Bile duct (tissue), 1 donor: ENCODE measurements around a stretch of chr5.

DNA sequence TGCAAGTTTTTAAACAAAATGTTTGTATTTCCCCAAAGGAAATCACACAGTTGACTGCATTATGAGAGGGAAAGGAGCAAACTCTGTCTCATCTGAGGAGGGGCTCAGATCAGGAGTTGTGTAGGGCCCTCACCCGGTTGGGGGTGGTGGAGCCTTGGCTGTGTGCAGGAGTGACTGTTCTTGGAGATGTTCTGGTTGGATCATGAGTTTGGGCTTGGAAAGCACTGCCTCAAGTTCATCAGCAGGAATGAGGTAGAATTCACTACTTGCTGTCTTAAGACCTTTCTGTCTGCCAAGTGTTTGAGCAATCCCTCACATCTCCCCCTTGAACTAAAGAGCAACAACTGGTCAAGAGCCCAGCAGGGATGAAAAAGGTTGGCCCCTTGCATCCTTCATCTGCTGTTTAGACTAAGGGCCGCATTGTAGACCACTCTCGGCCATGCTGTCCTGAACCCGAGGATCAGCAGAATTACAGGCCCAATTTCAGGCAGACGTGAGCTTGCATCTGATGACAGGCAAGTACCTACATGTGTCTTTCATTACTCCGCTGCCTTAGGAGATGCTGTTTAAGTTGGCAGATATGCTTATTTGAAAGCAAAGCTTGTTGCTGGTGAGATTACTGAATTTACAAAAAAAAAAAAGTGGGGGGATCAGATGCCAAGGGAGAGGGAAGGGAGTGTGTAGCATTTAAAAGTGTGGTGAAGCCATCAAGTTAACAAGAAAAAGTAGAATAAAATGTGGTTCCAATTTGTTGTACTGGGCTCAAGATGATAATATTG lies 36.4 kb downstream of the PIK3R1 start:
- PRO-cap = no peak

DNA sequence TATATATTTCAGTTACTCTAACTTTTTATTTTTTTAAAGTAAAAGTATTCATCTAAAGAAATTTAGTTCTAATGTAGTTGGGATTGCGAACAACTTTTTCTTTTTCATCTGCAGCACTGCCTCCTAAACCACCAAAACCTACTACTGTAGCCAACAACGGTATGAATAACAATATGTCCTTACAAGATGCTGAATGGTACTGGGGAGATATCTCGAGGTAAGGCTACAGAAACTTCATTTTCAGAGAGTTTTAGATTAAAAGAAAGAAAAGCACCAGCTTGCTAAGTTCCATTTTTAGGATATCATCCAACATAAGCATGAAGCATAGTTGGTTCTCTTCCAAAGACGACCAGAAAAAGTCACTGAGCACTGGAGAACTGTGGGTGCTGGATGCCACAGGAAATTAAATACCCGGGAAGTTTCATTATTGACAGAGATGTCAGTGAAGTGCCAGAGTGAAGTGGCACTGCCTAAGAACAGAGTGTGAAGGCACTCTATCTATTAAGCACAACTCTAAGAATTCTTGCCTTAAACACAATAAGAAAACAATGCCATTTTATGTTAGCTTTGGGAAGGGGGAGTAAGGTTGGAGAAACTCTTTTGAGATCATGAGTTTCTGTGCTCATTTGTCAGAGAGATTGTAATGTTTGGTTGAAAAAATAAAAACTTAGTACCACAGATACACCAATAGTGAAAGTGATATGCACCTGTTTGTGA lies 76.7 kb downstream of the PIK3R1 start:
- PRO-cap = no peak

GRCh38 chr5:68299813-68300523 lies 84.4 kb downstream of the PIK3R1 start:
- PRO-cap = no peak

- PRO-cap = no peak
These were observed 378.0 kb downstream of the PIK3R1 start for GRCh38 chr5:68593411-68594009.

DNA sequence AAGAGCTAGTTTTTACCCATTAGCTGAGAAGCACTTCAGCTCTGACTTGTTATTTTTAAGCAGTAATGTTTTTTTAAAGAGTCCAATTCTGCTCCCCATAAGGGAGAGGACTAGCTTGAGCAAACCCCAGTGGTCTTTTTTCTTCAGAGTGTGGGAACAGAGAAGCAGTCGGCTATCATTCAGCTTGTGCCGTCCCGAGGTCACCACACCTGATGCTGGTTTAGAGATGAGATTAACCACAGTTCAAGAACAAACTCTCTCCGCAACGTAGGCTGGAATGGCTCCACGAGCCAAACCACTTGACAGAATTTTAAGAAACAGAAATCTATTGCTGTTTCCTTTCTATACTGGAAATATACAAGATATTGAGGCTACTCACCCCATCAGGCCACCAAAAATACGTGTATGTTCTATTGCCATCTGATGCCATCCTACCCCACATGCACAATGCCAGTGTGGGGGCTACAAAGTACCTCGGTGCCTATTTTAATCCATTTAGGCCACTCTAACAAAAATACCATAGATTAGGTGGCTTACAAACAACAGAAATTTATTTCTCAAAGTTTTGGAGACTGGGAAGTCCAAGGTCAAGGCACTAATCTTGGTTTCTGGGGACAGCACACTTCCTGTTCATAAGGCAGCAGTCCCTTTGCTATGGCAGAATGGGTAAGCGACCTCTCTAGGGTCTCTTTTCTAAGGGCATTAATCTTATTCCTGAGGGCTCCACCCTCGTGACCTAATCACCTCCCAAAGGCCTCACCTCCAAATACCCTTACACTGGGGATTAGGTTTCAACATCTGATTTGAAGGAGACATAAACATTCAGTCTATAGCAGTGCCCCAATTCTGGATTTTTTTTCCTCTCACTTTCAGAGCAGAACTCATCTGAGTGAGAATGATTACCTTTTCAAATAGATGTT lies 349.0 kb upstream of the SLC30A5 start:
- PRO-cap = no peak

DNA sequence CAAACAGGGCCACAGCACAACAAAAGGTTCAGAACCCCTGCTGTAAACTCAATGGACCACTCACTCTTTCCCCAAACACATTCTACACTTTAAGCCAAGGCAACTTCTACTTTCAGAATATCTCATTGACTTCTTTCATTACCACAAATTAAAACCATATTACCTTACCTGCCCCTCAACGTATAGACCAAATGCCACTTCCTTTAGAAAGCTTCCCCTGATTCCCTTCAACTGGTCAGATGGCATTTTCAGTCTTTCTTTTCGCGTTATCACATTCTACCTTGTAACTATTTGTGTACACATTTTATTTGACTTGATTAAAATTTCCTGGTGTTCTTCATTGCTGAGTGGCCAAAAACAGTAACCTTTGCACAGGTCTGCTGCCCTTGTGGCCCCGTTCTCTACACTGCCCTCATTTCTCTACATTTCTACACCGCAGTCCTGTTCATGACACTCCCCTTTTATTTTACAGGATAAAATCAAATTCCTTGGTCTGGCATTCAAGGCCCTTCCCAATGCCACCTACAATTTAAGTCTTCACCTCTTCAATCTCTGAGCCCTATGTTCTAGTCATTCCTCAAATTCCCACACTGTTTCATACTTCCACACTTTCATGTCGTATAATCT lies 334.3 kb upstream of the SLC30A5 start:
- PRO-cap = no peak

GRCh38 chr5:69042436-69042859 lies 51.4 kb upstream of the SLC30A5 start:
- PRO-cap = no peak

DNA sequence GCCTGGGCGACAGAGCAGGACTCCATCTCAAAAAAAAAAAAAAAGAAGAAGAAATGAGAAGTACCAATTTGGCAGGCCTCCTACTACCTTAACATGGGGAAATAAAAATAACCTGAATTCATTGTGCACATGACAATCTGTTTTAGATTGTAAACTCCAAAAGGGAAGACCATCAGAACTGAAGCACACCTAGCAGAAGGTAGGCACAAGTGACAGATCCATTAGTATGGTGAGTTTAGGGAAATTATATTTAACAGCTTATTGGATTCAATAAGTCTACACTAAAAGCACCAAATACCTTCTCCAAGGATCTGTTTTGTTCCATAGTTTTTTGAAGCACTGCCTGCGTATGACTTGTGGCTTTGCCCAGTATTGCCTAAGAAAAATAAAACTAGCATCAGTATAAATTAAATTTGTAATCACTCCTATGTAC lies 24.9 kb downstream of the CCDC125 start:
- PRO-cap = no peak

DNA sequence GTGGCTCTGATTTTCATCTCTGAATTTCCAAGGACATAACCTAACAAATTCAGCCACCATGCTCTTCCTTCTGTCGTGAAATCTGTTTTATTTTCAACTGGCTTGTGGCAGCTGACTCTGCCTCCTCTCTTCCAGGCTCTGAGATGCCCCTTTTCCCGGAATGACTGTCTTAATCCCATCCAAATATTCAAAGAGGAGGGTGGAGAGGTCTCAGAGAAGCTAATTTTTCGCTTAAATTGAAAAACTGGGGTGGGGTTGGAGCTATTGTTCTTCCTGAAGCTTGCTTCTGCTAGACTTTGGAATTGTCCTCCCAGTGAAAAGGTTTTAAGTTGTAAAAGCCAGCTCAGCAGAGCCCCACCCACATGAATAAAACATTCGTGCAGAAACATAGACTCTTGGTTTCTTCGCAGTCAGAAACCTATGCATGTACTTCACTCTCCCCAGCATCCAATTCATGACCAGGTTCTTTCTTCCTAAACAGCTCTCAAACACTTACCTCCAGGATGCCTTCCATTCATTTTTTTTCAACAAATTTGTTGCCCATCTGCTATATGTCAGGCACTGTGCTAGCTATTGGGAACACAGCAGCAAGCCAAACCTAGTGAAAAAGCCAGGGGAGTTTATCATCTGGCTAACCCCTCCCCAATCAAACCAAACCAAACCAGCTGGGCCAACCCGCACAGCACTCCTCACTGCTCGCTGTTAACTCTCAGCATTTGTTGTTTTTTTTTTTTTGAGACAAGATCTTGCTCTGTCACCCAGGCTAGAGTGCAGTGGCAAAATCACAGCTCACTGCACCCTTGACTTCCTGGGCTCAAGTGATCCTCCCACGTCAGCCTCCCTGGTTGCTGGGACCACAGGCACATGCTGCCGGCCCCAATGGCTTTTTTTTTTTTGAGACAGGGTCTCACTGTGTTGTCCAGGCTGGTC lies 38.0 kb upstream of the OCLN start:
- PRO-cap = unidirectional peak, minus-strand start at position 711 of the sequence

- PRO-cap = no peak
These were observed 32.7 kb upstream of the GTF2H2C start for GRCh38 chr5:69527153-69527852.

DNA sequence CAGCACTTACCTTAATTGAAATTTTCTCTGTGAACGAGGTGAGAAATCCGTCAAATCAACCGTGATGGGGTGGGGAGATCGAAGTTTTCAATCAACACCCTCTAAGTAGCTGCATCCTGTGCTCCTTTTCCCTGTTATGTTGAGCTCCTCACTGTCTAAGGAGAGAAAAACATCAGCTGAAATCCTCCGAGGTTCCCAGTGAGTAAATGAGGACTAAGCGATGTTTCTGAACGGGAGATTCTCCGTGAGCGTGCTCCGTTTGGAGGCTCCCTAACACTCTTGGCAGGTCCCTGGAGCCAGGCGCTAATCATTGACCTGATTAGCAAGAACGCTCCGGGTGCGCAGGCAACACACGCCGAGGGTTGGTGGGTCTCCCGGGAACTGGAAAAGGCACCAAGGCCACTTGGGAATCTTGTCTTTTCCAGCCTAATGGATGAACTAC lies 9.8 kb upstream of the BDP1 start:
- PRO-cap = no peak

DNA sequence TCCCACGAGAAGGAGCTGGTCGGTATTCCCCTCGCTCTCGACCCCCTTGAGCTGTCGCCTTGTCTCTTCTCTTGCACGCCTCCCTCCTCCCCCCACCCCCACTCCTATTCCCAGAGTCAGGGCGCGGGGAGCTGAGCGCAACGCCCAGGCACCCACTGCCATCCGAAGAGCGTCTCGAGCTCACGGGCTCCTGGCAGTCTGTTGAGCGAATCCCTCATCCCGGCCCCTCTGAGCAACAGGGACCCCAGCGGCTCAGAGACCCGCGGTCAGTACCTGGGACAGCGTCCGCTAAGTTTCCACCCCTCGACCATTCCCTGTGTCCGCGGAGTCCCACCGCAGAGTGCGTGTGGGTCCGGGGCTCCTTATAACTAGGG lies 347 bp downstream of the CARTPT start:
- PRO-cap = no peak

DNA sequence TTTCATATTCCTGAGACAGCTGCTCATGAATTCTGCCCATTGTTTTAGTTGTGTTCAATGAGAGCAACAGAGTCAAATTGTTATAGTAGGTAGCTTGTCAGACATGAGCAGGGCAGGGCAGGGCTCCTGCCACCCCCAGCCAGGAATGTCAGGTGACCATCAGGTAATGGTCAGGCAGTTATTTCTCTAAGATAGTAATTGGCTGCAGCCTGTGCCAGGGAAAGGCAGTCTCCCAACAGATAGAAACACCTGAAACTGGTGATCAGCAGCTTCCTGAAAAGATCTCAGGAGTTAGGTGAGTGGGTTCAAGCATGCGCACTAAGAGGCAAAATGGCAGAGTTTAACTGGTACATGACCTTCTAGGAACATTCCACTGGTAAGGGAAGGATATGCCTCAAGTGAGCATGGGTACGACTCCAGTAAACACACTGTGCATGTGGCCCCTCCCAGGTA lies 25.0 kb downstream of the CARTPT start:
- PRO-cap = no peak

DNA sequence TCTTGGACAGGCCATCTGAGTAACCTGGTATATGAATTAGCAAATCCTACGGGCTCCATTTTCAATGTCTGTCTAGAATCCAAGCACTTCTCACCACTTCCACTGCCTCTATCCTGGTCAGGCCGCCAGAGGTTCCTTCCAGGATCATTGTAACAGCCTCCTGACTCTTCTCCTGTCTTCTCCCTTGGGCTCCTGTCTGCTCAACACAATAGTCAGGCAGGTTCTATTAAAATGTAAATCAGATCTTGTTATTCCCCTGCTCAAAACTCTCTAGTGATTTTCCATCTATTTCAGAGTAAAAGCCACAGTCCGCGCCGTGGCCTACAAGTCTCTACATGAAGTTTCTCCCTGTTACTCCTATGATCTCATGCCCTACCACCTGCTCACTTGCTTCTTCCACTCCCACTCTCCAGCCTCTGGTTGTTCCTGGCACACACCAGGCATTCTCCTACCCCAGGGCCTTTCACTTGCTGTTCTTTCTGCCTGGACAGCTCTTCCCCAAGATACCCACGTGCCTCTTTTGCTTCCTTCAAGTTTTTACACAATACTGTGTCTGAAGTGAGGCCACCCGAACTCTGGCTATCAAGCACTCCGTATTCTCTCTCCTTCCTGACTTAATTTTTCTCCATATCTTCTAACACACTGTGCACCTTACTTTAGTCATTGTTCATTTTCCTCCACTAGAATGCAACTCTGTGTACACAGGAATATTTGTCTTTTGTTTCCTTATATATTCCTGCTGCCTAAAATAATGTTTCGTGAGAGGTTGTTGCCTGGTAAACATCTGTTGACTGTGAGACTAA lies 21.6 kb downstream of the ZNF366 start:
- PRO-cap = no peak

DNA sequence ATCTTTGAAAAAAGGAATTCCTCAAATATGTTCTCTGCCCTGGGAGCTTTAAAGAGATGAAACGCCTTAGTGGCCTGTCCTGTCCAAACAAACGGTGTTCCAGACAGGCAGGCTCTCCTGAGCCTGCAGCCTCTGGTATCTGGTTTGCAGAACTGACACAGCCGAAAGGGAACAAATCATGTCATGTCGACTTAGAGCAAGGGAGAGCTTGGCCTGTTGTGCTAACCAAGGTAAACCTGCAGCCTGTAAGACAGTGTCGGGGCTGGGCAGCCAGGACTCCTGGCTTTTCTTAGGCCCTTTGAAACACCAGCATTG lies 336 bp upstream of the ZNF366 start:
- PRO-cap = no peak

- PRO-cap = no peak
These were observed 38.2 kb upstream of the FCHO2 start for GRCh38 chr5:72917258-72918428.

DNA sequence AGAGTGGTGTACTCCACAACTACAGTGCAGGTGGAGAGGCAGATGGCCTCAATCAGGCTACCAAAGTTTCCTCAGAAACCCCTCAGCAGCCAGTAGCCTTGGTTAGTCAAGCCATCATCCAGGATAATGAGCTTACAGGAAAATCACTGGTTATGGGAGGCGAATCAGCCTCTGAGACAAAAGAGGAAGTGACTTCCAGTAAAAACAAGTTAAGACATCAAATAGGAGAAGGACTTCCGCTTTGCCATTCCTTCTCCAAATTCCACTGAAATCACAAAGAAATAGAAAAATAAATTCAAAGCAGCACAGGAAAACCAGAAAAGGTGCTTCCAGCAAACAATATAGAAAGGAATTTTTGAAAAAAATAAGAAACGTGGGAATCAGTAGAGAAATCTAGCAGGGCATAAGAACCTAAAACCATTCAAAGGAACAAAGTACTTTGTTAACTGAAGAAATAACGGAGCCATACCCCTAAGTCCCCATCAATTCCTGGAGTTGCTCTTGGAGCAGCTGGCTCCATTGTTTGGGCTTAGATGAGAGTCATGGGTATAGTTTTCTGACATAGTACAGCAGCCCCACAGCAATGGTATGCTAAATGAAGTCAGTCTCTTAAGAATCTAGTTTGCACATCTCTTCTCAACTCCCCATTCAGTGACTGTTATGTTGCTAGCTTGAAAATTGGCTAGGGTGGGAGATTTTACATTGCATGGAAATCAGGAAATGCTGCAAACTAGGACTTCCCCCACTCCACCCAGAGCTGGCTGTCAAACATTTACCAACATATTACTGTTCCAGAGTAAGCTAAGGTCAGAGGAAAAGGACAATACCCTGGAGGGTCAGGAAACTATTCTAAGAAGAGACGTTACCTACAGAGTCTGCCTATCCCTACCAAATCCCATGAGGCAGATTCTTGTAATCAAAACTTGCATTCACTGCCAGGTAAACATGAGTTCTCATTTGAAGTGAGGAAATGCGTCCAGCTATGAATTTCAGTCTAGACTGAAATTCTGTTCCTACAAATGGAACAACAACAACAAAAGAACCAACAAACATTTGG lies 17.8 kb upstream of the FCHO2 start:
- PRO-cap = unidirectional peak, minus-strand start at position 128 of the sequence; unidirectional peak, plus-strand start at position 794 of the sequence

DNA sequence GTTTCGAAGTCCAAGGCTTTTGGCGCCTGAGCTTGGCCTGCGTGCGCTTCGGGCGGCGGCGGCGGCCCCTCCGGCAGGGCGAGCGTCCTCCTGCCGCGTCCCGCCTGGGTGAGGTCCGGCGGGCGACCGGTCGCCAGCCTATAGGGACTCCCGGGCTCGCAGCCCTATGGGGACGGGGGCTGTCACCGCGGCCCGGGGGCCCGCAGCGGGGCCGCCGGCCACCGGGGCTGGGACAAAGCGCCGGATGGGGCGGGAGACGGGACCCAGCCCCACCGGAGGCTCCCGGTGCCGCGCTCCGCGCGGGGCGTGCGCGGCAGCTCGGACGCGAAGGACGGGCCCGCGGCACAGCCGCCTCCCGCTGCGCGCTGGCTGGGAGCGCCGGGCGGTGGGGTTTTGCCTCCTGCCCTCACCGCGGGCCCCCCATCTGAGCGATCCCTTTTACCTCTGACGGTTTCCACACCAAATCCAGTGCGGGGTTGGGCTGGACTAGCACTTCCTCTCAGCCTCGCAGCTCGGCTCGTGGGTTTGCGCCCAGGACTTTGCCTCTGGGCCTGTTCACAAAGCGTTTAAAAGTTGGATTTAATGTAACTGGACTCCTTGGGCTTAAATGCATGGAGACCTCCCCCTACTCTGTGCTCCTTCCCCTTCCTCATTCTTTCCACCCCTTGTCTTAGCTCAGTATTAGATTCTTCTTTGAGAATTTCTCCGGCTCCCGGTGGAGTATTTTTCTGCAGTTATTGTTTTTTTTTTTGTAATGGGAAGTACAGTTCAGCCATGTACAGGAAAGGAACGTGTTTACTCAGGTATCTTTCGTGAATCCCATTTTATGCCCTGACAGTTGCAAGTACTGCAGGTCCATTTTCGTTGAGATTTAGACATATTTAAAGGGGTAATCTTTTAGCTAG lies 568 bp downstream of the FCHO2 start:
- PRO-cap = bidirectional peak, plus-strand start at position 468 of the sequence, minus-strand start at position 426 of the sequence; unidirectional peak, minus-strand start at position 491 of the sequence

DNA sequence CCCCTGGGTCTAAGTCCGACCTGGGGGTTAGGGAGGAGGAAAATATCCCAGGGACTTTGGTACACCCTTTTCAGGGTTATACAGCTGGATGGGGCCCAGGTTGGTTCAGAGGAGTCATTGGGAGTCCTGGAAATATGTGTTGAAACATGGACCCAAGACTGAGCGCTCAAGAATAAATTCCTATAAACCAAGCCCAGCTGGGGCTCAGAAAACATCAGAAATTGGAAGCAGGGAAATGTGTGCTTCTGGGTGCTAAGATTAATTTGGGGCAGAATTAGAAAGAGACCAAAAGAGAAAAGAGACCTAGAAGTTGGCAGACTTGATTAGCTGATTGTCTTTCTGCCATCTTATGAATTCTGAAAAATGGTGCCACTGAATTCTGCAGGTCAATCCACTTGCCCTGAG lies 4.4 kb upstream of the TMEM171 start:
- PRO-cap = no peak

DNA sequence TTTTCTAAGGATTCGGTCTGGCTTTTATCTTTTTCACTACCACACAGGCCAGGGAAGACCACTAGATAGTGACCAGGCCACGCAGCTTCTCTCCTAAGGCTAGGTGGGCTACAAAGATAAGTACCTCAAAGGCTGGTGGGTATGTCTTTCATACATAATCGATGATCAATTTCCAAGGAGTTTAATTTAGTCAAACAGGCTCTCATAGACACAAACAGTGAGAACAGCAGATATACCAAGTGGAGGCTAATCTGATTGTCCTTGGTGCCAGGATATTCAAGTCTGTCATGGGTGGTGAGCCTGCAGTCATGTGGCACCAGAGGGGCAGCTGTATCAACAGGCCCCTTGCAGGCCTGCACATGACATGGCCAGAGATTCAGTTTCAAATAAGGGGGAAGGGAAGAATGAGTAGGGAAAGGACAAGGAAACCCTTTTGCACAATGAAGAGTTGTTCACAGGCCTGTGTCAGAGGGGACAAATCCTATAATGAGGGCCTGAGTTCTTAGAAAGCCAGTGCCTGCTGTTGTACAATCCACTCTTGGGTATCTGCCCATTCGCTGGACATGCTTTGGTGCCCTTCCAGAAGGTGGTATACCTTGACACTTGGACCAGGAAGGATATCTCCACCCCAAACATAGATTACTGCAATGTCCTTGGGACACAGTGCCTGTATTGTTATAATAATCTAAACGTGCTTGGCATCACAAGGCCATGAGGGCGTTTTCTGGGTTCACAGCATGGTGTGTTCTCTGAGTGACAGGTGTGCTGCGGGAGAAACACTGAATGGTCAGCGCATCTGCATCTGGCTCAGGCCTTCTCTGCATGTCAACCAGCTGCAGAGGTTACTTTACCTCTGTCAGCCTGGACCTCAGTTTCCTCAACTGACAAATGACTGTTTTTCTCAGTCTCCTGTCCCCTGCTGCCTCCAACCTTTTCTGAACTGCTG lies 2.0 kb upstream of the TMEM171 start:
- PRO-cap = no peak